Spleen (tissue), 7 donors: Measurements from ENCODE around the gene SLC66A2.

DNA sequence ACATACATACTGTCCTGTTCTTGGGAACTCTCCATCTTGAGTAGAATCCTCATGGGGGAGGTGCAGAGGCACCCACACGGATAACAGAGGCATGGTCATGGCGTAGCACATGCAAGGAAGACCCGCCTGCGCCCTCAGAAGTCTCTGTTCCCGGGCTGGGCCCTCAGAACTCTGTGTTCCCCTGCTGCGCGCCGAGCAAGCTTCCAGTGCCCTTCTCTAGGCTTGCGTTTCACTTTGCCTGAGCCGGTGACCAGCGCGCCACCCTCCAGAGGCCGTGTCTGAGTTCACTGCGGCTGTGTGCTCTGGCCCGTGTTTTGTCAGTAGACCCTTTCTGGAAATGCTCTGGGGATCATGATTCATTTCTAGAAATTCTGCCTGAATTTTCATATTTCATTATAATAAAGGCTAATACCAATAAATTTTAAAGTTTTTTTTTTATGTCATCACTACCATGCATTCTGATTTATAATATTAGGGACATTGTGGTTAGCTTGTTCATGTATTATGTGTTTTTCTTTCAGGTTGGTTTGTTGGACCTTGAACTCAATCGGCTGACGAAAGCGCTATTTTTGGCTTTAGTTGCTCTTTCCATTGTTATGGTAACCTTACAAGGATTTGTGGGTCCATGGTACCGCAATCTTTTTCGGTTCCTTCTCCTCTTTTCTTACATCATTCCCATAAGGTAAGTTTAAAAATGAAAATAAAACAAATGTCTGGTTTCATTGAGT lies 142.7 kb upstream of the NFATC1 start:
- PRO-cap, 4 experiments: no peak in any of the 4 experiments
- RAMPAGE, long total RNA, 4 experiments: no peak in any of the 4 experiments

DNA sequence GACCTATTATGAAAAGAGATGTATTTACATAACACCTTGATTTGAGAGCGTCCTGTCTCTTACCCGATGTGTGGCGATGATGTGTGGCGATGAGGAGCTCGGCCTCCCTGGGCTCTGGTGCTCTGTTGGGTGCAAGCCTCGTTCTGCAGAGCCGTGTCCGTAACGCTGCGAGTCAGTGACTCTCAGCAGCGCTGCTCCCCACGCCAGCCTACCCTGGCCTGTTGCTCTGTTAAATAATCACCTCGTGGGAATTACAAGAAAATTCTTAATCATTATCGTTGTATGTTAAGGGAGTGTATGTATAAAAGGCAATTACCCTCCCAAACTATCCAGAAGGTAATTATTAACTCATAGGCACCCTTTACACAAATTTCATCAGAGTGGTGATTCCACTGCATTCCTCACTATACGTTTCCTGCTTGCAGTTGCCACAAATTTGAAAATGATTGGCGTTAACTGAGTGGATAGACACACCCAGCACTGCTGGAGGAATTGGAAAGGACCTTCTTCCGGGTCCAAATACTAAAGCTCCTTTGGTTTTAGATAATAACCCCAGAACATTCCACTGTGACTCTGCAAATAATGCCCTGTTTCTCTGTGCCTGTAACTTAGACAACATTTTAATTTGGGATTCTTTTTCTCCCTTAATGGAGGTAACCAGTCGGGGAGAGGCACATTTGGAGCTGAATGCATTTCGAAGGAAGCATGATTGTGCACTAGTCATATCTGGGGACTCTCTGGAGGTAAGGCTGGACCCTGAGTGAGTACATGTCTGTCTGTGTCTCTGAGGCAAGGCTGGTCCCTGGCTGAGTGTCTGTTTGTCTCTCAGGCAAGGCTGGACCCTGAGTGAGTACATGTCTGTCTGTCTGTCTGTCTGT lies 51.9 kb upstream of the NFATC1 start:
- PRO-cap, 4 experiments: no peak in any of the 4 experiments
- RAMPAGE, long total RNA, 4 experiments: no peak in any of the 4 experiments

GRCh38 chr18:79366630-79367193 lies 29.0 kb upstream of the NFATC1 start:
- PRO-cap, 4 experiments: no peak in any of the 4 experiments
- RAMPAGE, long total RNA, 4 experiments: no peak in any of the 4 experiments

GRCh38 chr18:79371324-79372063 lies 24.2 kb upstream of the NFATC1 start:
- PRO-cap, 4 experiments: no peak in any of the 4 experiments
- RAMPAGE, long total RNA, 4 experiments: no peak in any of the 4 experiments

DNA sequence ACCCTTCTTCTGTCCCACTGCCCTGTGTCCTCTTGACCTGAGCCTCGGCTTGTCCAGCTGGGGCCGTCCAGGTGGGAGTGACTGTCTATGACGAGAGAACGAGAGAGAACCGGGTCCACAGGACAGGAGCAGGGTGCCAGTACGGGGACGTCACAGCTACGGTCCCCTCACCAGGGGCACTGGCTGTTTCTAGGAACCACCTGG lies 13.0 kb upstream of the NFATC1 start:
- PRO-cap, 4 experiments: no peak in any of the 4 experiments
- RAMPAGE, long total RNA, 4 experiments: no peak in any of the 4 experiments

- PRO-cap, 4 experiments: no peak in any of the 4 experiments
- RAMPAGE, long total RNA, 4 experiments: no peak in any of the 4 experiments
Observed at GRCh38 chr18:79402350-79403091, 6.8 kb downstream of the NFATC1 start.

- PRO-cap, 4 experiments: no peak in any of the 4 experiments
- RAMPAGE, long total RNA, 4 experiments: no peak in any of the 4 experiments
Observed at GRCh38 chr18:79438981-79439826, 43.5 kb downstream of the NFATC1 start.

- PRO-cap, 4 experiments: no peak in any of the 4 experiments
- RAMPAGE, long total RNA, 4 experiments: no peak in any of the 4 experiments
Observed at GRCh38 chr18:79575928-79576643, 103.5 kb upstream of the CTDP1 start.

GRCh38 chr18:79625156-79625593 lies 54.4 kb upstream of the CTDP1 start:
- PRO-cap, 4 experiments: peak in 4 of 4 experiments; most common plus-strand start chr18:79625464 (in 2); most common minus-strand start chr18:79625317 (in 2)
- RAMPAGE, long total RNA, 4 experiments: no peak in any of the 4 experiments

GRCh38 chr18:79683272-79683761 lies 3.7 kb downstream of the CTDP1 start:
- PRO-cap, 4 experiments: no peak in any of the 4 experiments
- RAMPAGE, long total RNA, 4 experiments: no peak in any of the 4 experiments

GRCh38 chr18:79711662-79712210 lies 32.1 kb downstream of the CTDP1 start:
- PRO-cap, 4 experiments: no peak in any of the 4 experiments
- RAMPAGE, long total RNA, 4 experiments: no peak in any of the 4 experiments

DNA sequence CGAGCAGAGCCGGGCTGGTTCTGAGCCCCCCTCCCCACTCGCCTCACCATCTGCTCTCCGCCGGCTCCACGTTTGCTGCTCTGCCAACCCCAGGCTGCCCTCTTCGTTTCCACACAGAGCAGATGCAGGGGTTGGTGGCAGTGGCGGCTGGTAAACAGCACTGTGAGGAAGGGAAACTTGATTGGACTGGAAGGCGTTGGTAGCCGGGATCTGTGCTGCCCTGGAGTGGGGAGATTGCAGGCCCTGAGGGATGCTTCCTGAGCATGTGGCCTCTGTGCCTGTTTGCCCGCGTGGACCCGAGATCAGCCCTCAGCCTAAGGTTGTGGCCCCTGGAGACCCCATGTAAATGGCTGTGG lies 38.7 kb downstream of the CTDP1 start:
- PRO-cap, 4 experiments: no peak in any of the 4 experiments
- RAMPAGE, long total RNA, 4 experiments: no peak in any of the 4 experiments

GRCh38 chr18:79744741-79745068 lies 53.0 kb upstream of the KCNG2 start:
- PRO-cap, 4 experiments: no peak in any of the 4 experiments
- RAMPAGE, long total RNA, 4 experiments: no peak in any of the 4 experiments

DNA sequence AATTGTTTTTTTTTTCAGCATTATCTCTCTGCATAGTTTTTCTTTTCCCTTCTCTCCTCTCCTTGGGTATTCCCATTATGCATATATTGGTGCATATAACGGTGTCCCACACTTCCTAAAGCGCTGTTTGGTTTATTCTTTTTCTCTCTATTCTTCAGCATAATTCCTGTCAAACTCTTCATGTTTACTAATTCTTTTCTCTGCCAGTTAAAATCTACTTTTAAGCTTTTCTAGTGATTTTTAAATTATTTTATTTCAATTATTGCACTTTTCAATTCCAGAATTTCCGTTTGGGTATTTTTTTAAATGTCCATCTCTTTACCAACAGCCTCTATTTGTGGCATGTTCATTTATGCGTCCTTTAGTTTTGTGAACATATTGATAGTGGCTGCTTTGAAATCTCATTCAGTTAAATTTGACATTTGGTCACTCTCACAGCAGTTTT lies 54.3 kb downstream of the SLC66A2 start:
- PRO-cap, 4 experiments: no peak in any of the 4 experiments
- RAMPAGE, long total RNA, 4 experiments: no peak in any of the 4 experiments

DNA sequence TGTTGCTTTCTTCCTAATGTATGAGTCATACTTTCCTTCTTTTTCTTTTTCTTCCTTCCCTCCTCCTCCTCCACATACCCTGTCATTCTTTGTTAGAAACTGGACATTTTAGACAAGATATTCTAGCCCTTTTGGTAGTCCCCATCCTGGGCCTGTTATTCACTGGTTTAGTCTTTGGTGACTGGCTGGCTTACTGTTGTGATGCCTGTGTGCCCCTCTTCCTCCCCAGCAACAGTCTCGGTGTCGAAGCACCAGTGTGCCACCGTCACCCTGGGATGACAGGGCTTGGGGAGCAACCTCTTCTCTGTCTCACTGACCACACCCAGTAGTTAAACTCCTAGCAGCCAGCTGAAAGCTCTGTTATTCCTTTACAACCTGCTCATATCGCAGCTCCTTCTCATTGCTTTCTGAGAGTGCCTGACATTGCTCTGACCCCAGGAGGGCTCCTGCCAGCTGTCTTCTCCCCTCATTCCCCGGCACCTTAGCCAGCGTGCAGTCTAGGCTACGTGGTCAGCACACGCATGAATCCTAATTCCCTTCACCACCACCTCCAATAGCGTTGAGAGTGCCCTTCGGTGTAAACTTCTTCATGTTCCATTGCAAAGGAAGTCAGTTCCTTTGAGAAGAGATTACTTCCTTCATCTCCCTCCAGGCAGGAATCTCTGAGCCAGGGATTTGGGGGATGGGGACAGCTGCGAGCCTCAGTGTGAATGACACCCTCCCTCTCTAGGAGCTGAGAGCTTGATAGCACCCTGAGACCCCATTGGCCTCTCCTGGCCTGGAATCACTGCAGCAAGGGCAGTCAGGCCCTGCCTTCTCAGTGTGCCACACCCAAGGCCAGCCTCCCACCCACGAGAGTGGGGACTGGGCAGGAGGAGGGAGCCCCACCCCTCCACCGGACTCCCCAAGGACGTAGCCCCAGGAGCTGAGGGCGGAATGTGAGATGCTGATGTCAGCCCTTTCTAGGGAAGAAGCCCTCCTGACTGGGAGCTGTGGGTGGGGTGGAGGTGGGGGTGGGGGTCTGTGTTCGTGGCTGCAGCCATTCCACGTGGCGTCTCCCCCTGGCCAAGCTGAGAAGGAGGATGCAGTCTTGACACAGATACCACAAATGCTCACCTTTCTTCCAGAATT lies 53.5 kb downstream of the SLC66A2 start:
- PRO-cap, 4 experiments: no peak in any of the 4 experiments
- RAMPAGE, long total RNA, 4 experiments: no peak in any of the 4 experiments

DNA sequence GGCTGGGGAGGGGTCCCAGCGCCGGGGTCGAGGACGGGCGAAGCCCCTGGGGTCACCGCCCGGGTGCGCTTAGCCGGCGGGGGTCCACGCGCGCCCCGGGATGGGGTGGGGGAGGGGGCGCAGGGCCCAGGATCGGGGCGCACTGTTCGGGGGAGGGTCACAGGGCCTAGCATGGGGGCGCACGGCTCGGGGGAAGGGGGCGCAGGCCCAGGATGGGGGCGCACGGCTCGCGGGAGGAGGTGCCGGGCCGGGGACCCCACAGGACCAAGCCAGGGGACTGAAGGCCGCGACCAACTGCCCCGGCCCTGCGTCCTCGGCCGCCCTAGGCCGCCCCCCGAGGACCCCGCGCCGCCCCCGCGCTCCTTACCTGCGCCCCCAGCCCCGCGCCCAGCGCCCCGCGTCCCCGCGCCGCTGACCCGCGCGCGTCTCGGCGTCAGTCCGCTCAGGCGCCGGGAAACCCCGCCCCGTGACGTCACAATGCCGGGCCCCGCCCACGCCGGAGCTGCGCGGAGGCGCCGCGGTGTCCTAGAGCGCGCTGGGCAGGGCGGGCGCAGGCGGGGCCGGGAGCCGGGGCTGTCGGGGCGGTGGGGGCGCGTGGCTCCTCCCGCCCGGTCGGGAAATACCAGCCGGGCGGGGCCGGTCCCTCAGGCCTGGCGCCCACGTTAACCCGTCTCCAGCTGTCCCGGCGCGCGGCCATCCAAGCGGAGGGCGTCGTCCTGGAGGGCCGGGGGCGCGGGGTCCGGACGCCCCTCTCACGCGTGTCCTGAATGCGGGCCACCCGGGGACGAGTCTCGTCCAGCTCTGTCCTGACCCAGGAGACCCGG lies at the start of gene SLC66A2:
Gene SLC66A2, minus strand, starts transcription at position 440 of the 824 bp plus-strand sequence.
- PRO-cap, 4 experiments: peak in 4 of 4 experiments; most common plus-strand start position 528 of the sequence (in 2); most common minus-strand start position 429 of the sequence (in 2)
- RAMPAGE, long total RNA, 4 experiments: no peak in any of the 4 experiments

DNA sequence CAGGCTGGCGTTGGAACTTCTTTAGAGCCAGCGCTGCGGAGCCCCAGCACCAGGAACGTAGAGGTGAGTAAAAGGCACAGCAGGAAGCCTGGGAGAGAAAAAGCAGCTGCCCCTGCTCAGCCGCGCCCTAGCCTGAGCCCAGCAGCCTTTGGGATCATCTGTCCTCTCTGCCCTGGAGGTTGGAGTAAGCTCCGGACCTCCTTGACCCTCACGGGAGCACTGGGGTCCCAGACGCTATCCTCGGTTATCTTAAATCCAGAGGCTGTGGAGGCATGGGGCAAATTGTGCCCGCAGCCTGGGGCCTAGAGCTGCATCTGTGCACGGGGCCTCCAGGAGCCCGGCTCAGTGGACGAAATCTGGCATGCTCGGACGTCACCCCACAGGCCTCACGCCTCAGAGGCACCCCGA lies 1.6 kb upstream of the SLC66A2 start:
- PRO-cap, 4 experiments: no peak in any of the 4 experiments
- RAMPAGE, long total RNA, 4 experiments: no peak in any of the 4 experiments

DNA sequence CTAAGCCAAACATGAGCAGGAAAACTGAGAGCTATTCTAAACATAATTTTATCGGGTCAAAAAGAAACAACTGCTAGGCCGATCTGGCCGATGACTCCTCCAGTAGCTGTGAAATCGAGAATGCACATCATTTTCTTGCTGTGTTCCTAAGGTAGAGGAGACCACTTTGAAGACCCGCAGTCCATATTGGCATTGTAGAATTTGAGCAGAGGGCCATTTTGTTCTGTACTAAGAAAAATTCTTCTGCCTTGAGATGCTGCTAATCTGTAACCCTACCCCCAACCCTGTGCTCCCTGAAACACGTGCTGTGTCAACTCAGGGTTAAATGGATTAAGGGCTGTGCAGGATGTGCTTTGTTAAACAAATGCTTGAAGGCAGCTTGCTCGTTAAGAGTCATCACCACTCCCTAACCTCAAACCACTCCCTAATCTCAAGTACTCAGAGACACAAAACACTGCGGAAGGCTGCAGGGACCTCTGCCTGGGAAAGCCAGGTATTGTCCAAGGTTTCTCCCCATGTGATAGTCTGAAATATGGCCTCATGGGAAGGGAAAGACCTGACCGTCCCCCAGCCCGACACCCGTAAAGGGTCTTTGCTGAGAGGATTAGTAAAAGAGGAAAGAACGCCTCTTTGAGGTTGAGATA lies 4.4 kb upstream of the HSBP1L1 start:
- PRO-cap, 4 experiments: no peak in any of the 4 experiments
- RAMPAGE, long total RNA, 4 experiments: no peak in any of the 4 experiments

DNA sequence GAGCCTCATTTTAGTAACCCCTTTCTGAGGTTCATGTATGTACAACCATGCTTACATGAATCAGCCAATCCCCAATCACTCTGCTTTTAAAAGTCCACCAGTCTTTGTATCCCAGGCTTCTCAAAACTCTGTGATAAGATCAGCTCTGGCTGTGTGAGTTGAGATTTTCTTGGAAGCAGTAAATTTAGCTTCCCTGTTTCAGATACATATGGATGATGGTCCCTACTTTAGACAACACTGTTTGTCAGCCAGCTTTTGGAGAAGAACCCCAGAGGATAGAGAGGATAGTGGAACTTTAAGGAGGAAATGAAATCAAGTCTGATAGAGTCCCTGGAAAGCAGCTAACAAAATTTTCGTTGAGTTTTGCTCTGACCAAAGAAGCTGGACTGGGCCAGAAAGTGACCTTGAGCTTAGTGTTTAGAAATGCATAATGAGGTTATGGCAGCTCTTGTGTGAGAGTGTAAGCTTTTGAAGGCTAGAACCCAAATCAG lies 3.7 kb downstream of the ADNP2 start:
- PRO-cap, 4 experiments: no peak in any of the 4 experiments
- RAMPAGE, long total RNA, 4 experiments: no peak in any of the 4 experiments

DNA sequence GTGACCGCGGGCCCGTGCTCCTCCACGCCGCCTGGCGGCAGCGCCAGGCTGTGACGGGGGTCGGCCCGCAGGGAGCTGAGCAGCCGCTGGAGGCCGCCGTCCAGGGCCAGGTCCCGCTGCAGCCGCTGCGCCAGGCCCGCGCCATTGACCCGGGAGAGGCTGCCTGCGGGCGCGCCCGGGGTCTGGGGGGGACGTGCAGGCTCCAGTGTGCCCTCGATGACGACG lies 50.6 kb downstream of the ADNP2 start:
- PRO-cap, 4 experiments: no peak in any of the 4 experiments
- RAMPAGE, long total RNA, 4 experiments: no peak in any of the 4 experiments